Ileum (tissue), 1 donor: ENCODE data around the genes SUPT5H, ZNF546 and ZNF780A.

DNA sequence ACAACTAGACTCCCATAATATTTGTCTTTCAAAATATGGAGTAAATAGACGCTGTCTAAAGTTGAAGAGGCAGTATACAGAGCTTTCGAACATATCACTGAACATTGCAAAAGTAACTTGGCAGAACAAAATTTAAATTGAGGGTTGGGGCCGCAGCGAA is 720 bp downstream of the FBXO17 start:
- PRO-cap, result no peak

DNA sequence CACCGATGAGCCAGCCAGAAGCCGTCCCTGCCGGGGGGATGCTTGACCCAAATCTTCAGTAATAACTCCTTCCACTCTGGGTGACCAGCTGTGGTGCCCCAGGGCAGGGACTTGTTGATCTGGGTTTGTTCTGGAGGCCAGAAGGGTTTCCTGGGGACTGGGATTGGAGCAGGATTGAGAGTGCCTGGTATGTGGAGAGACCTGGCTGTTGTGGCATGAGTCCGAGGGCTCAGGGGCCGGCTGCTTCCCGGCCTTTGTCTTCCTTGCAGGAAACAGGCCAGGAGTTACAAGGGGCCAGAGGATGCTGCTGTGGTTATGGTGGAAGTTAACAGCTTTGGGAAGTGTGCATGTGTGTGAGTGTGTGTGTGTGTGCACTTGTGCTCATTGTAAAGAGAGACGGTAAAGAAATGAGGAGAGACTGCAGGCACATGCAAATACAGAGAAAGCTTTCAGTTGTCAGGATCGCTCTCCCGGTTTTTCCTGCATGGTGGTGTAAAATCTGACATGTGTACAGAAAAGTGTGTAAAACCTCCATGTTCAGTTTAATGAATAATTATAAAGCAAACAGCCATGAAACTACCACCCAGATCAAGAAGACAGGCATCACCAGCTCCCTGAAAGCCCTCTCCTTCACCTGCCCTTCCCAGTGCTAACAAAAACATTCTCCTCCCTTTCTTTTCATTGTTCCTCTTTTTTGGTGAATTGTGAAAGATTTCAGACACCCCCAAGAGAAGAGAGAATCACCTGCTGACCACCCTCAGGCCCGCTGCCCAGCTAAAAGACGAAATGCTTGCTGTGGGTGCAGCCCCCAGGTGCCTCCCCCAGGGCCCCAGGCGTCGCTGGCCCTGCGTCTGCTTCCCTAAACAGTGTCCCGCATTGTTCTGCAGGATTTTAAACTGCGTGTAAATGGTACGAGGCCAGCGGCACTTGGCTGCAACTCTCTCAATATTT is 19.1 kb downstream of the PAK4 start:
- PRO-cap, result no peak

DNA sequence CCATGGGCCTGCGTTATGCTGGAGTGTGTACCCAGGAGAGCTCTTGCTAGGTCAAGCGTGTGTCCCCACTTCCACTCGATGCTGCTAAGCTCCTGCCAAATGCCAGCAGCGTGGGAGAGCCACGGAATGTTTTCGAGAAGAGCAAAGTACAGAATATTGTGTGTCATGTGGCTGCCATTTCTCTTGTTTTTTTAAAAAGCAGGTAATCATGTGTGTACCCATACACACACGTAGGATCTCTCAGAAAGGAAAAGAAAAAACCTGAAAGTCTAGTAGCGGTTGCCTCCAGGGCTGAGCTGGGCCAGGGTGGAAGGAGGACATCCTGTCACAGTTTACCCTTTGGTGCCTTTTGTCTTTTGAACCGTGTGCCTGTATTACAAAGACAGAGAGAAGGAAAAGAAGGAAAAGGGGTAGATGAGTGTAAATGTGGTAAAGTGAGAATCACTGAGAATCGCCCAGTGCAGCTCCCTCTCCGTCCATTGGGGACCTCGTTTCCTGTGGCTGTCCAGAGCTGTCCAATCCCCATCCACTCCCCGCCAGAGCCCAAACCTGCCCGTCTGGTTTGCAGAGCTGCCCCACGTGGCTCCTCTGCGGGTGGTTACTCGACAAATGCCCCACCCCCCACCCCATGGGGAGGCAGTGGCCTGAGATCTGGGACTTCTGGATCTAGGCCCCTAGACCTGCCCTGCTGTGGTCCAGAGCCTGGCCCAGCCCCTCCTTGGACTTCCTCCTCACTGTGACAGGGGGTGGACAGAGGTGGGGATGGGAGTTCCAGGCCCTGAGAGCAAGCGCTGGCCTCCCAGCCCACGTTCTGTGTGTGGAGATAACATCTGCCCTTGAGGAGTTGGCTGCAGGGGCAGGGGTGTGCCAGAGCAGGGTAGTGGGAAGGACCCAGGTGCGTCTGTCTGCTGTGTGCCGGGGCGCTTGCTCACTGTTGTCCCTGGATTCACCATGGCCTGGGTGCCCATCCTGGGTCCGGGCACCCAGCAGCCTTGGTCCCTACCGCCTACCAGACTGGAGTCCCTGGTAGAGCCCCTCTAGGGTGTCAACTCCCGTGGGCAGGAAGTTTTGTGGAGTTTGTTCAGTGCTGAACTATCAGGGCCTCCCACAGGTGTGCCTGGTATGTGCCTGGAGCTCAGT is 29.0 kb downstream of the PAK4 start:
- PRO-cap, result no peak

GRCh38 chr19:39342879-39343289 is 663 bp downstream of the SAMD4B start:
- PRO-cap, result no peak

- PRO-cap, result no peak
These were observed 11.4 kb downstream of the SAMD4B start for GRCh38 chr19:39353486-39354132.

DNA sequence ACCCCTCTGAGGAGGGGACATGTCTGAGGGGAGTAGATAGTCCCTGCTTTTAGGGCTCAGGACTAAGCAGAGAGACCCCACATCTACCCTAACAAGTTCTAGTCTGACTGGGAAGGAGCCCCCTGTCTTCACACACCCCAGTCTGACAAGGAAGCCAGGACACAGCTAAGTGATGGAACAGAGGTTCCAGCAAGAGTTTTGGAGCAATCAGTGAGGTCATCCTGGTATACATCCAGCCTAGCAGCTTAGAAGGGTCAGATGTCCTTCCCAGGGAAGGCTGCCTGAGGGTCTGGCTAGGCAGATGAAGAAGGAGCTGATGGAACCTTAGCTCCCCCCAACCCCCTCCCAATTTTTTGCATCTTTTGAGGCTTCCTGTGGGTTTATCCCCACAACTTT is 14.9 kb downstream of the PAF1 start:
- PRO-cap, result no peak

GRCh38 chr19:39408289-39409303 is 1.9 kb downstream of the ZFP36 start:
- PRO-cap, result bidirectional peak, plus-strand start at chr19:39408718, minus-strand start at chr19:39408408; bidirectional peak, plus-strand start at chr19:39409398, minus-strand start at chr19:39409092

DNA sequence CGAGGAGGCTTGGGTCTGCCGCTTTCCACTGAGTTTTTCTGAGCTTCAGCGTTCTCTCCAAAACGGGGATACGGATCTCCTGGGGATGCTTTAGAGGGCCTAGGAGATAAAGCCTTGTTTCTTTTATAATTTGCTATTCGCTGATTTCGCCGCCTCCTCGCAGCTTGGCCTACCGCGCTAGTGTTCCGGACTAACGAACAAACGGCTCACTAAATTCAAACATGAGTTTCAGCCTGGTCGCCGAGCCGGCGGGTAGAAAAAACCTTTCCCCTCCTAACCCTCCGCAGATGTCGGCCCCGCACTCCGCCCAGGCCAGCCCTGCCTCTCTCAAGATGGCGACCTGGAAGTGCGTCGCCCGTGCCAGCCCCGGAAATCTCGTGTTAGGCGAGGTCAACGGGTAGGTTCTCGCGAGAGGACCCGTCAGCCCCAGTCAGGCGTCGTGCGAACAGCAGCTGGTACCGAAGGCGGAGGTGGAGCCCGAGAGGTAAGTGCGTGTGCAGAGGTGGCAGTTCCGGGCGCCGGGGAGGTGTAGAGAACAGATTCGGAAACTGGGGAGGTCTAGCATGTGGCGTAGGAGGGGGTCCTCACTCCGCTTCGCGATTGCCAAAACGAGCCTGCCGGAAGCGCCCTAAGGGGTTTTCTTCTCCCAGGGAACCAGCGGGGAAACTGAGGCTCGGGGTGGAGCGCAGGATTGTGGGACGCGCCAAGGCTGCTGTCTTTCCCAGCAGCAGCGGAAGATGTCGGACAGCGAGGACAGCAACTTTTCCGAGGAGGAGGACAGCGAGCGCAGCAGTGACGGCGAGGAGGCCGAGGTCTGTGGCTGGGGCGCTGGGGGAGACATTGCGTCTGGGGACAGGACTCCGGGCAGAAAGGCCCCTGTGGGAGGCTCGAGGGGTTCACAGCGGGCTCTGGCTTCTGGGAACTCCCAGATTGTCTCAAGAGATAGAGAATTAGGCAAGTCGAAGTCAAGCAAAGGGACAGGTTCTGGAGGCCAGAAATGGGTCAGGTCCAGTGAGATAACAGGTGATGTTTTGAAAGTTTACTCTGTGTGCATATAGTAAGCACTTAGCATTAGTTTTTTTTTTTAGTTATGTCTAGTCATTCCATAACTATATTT is at the start of gene SUPT5H:
TSS of gene SUPT5H (plus strand) at position 429 of the 1,117 bp plus-strand sequence.
- PRO-cap, result bidirectional peak, plus-strand start at position 461 of the sequence, minus-strand start at position 329 of the sequence

- PRO-cap, result no peak
These were observed 14.7 kb upstream of the TIMM50 start for GRCh38 chr19:39465977-39466256.

DNA sequence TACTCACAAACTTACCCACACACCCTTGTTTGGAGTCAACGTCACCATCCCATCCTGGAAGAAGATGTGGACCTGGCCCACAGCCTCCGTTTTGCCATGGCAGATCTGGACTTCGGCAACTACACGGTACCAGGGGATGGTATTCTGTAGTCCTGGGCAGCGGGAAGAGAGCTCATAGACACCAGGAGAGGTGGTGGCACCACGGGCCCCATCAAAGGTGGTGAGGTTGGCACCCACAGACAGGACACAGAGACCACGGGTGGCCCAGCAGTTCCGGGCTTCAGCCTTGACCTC is 20.5 kb upstream of the FBL start:
- PRO-cap, result no peak

DNA sequence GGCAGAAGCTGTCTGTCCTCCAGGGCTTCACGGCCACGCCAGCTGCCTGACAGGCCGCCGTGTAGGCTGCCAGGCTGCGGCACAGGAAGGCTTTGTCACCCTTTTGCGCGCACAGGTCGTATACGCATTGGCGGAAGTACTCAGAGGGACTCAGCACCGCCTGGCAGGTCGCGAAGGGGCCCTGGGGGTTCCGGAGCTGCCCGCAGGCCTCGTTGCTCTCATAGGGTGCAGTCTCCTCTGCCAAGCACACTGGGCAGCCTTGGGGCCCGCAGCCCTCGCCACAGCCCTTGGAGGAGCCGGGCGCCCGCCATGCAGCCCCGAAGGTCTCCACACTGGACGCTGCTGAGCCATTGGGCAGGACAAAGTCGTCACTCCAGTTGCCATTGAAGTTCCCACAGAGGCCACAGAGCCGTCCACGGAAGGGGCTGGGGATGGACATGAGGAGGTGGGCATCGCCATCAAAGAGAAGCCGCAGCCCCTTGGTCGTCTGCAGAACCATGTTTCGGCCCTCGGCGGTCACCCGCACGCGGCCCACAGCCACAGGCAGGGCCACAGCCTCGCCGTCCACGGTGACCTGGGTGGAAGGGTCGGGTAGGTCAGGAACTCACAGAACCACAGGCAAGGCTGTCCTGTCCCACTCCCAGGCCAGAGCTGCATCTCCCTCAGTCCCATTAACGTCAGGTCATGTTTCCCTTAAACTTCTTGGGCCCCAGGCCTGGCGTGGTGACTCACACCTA is 26.1 kb upstream of the FBL start:
- PRO-cap, result no peak

- PRO-cap, result unidirectional peak, minus-strand start at chr19:39873301
These were observed 27.0 kb upstream of the FBL start for GRCh38 chr19:39873176-39873635.

GRCh38 chr19:39941536-39941983 is 29.4 kb upstream of the PSMC4 start:
- PRO-cap, result no peak

DNA sequence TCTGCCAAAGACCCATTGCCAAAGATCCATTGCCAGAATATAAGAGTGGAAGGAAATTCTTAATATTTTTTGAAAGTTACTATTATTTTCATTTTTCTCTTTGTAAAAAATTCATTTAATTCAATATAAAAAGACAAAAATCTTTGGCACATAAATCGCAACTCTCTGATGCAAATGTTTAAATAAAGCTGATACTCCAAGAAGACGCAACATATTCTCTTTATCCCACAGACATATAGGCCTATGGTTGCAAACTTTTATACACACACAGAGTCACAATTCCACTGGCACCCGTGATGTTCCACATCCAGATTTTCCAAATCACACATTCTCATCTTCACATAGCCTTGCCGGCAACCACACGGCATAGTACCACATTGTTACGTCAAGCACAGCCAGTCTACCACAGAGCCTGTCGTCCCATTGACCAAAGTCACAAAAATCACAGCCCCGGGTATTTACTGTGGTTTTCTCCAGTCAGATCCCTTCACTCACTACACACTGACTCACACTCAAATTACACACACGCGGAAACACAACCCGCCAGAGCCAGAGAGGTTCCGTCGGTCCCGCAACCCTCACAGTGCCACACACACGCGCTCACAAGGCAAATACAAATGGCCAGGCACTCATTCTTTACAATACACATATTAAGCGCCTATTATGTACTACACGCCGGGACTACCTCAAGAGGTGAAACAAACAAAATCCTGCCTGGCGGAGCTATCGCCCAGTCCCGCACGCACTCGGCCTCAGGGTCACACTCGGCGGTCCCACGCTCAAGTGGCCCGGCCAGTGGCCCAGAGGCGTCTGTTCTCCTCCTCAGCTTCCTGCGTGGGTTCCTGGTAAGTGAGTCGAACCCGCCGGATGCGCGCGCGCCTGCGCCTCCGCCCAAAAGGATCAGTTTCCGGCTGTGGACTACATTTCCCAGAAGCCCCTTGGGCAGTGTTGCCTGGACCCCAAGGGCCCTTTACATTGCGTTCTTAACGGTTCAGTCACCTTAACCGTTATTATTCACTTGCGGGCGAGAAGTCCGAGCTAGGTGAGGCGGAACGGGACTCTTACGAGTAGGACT is at the start of gene ZNF546:
TSS of gene ZNF546 (plus strand) at position 945 of the 1,075 bp plus-strand sequence.
- PRO-cap, result bidirectional peak, plus-strand start at position 945 of the sequence, minus-strand start at position 812 of the sequence

- PRO-cap, result bidirectional peak, plus-strand start at chr19:40090562, minus-strand start at chr19:40090556; bidirectional peak, plus-strand start at chr19:40090968, minus-strand start at chr19:40090938
These were observed at the start of gene ZNF780A for GRCh38 chr19:40089910-40091271. TSS of gene ZNF780A (minus strand) at chr19:40090943.

DNA sequence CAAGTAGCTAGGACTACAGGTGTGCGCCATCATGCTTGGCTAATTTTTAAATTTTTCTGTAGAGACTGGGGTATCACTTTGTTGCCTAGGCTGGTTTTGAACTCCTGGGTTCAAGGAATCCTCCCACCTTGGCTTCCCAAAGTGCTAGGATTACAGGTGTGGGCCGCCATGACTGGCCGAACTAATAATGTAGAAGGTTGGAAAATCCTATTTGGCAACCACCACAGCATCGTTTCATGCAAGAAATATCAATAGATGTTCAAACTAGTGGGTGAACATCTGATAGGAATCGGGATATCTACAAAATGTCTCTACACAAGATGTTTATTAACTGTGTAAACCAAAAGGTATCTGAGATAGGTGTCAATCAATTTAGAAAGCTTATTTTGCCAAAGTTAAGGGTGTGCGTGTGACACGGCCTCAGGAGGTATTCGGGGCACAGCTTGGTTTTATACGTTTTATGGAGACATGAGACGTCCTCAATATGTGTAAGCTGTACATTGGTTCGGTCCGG is 1.5 kb upstream of the CCNP start:
- PRO-cap, result no peak

DNA sequence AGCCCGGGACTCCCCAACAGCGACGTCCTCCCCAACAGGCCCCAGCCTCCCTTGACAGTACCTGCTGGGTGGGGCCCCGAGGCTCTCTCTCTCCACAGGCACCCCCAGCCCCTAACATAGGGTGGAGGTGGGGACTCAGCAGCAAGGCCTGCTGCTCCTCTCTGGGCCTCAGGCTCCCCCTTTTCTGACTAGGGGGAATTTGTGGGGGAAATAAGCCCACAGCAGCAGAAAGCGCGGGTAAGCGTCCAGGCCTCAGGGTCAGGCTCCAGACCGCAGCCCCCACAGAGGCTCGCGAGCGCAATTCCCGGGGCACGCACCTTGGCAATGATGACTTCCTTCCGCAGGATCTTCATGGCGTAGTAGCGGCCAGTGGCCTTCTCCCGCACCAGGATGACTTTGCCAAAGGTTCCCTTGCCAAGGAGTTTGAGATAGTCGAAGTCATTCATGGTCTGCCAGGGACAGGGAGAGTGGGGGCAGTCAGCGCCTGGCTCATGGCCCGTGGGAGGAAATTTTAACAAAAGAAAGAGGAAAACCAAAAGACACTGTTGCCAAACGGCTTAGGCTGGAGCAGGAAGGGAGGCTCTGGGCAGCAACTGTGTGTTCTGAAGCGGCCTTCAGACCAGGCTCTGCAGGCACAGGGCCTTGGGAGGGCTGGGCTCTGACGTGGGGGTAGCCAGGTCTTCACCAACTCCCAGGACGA is 15.3 kb upstream of the CCNP start:
- PRO-cap, result no peak

DNA sequence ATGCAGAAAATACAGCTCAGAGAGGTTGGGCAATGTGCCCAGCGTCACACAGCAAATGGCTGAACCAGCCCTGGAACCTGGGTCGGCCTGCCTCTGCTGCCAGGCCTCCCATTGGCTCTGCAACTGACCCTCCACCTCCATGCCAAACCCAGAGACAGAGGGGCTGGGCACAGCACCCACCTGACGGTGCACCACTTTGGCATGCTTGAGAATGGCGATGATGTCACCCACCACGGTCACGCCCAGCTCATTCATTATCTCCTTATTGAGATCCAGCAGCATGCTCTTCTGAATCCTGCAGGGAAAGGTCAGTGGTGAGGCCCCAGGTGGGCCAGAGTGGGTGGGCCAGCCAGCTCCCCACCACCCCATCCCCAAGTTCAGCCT is 12.3 kb downstream of the C19orf47 start:
- PRO-cap, result no peak

- PRO-cap, result no peak
These were observed 869 bp downstream of the SERTAD1 start for GRCh38 chr19:40424964-40425281.

- PRO-cap, result no peak
These were observed 7.0 kb upstream of the SERTAD1 start for GRCh38 chr19:40432838-40433206.